AG10803 (cell line): ENCODE measurements around the genes DHRS7C and GLP2R.

- RRBS: no CpG with 5 or more reads among the region's 10 CpGs
Measured at GRCh38 chr17:8621375-8621960, 9.1 kb downstream of the MYH10 start.

DNA sequence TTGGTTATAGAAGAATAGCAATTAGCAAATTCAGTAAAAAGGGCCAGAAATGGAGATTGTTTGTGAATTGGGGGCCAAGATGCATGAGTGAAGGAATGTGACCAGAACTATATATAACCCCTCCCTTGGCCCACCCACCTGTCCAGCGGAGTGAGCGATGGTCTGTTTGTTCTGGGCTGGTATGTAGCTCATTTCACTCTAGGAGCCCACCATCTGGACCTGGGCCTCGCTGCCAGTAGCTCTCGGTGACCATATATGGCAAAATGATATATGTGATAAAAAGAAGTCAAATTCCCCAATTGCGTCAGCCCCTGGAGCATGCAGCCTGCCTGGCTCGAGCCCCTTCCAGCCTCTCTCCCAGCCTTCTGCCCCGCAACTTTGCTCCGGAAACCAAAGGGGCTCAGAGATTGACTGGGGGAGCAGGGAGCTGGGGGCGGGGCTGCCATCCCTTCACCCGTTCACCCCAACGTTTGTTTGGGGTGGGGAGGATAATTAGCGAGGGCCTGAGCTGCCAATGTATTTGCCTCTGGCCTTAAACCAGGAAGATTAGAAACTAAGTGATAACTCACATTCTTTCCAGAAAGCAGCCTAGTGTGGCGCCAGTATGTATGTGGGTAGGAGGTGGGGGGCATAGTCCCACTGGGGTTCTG, 47.2 kb downstream of the CCDC42 start:
- RRBS: no CpG with 5 or more reads among the region's 13 CpGs

DNA sequence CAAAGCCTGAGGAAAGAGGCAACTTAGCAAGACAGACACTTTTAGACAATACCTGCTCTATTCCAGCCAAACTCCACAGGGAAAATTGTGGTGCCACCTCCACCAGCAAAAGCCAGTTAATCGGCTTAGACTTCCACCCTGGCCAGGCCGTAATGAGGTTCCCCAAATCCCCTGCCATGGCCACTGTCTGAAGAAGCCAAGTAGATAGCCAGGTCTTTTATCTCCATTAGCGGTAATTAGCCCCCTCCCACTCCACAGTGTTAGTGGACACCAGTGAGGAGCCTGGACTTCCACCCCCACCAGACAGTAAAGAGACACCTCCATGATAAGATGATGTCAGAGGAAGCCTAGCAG, 38.3 kb downstream of the PIK3R5 start:
- RRBS: no CpG with 5 or more reads among the region's 3 CpGs

DNA sequence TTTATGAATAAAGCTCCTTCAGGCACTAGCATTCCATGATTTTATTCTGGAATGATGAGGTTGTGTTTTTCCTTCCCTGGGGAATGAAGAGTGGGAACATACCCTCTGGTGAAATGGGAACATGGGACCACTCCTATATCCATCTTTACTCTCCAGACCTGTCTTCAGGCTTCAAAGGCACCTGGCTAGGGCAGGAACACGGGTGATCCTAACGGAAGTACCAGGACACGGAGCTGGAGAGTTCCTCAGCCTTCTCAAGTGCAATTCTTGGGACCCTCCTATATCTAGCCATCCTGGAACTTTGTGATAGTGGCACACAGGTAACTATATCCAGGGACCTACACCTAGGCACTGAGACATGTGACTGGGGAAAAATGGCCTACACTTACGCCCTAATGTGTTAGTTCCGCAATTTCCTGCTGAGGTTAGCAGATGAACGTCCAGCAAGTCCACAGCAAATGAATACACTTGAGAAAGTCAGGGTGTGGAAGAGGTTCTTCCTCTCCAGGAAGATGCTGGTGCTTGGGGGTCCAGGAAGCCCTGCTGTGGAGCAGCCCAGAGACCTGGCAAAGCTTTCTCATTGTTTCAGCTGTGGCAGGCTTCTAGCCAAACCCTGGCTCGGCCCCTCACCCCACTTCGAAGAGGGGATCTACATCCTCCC, 20.9 kb downstream of the PIK3R5 start:
- RRBS: no CpG with 5 or more reads among the region's 8 CpGs

- RRBS: no CpG with 5 or more reads among the region's 11 CpGs
Measured at GRCh38 chr17:8959388-8959993, 6.0 kb downstream of the PIK3R5 start.

- RRBS: 38% methylated on average over 5 of the region's 36 CpGs
Measured at GRCh38 chr17:8964497-8965375, 771 bp downstream of the PIK3R5 start.

- RRBS: no CpG with 5 or more reads among the region's 7 CpGs
Measured at GRCh38 chr17:9028299-9028774, 7.0 kb downstream of the NTN1 start.

DNA sequence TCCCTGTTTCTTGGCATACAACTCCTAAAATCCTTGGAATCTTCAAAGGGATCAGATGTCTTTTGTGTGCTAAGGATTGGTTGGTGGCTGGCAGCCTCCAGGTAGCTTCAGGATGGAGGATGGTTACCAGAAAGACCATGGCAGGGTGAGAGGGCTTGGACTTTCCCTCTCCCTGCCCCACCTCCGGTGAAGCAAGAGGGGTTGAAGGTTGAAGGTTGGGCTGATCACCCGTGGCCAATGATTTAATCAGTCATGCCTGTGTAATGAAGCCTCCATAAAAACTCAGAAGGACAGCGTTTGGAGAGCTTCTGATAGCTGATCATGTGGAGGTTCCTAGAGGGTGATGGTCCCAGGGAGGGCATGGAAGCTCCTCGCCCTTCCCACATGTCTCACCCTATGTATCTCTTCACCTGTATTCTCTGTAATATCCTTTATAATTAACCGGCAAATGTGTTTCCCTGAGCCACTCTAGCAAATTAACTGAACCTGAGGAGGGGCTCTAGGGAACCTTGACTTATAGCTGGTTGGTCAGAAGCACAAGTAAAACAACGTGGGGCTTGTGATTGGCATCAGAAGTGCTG, 59.3 kb downstream of the NTN1 start:
- RRBS: no CpG with 5 or more reads among the region's 6 CpGs

GRCh38 chr17:9158636-9159172, 137.4 kb downstream of the NTN1 start:
- RRBS: no CpG with 5 or more reads among the region's 3 CpGs

DNA sequence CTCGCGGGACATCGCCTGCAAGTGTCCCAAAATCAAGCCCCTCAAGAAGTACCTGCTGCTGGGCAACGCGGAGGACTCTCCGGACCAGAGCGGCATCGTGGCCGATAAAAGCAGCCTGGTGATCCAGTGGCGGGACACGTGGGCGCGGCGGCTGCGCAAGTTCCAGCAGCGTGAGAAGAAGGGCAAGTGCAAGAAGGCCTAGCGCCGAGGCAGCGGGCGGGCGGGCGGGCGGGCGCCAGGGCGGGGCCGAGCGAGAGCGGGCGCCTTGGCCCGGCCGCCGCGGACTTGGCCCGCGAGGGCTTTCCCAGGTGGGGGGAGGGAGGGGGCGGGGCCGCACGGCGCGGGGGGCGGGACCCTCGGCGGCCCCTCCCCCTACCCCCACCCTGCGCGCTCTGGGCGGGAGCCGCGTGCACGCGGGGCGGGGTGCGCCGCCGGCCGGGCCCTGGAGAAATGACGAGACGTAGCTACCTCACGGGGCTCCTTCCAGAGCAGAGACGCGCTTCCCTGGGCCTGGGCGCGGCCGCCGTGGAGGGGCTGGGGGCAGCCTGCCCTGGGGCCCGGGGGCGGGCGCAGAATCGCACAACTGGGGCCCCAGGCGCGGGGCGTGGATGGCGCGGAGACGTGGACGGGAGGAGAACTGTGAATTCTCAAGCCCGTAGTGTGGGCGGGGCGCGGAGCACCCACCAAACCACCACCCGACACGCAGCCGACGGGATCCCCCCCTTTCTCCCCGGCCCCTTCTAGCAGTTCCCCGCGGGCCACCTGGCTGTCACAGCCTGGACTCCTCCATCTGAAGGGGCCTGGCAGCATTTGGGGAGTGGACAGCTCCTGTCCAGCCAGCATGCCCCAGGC, 218.7 kb downstream of the NTN1 start:
- RRBS: no CpG with 5 or more reads among the region's 86 CpGs

DNA sequence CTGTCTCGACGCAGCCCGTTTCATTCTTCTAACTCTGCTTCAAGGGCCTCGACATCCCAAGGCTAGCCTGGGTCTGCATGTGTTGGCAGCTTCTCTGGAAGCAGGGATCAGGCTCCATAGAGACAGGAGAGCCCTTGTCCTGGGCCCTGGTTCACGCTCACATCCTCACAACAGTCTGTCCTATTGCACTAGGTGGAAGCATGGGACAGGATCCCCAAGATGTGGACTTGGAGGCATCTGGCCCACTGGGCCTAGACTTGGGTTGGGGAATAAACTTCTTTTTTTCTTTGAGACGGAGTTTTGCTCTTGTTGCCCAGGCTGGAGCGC, 226.7 kb downstream of the NTN1 start:
- RRBS: no CpG with 5 or more reads among the region's 7 CpGs

GRCh38 chr17:9272092-9272374, 250.7 kb downstream of the NTN1 start:
- RRBS: 0% methylated on average over 1 of the region's 6 CpGs

GRCh38 chr17:9360553-9361043, 215.0 kb downstream of the STX8 start:
- RRBS: no CpG with 5 or more reads among the region's 12 CpGs

DNA sequence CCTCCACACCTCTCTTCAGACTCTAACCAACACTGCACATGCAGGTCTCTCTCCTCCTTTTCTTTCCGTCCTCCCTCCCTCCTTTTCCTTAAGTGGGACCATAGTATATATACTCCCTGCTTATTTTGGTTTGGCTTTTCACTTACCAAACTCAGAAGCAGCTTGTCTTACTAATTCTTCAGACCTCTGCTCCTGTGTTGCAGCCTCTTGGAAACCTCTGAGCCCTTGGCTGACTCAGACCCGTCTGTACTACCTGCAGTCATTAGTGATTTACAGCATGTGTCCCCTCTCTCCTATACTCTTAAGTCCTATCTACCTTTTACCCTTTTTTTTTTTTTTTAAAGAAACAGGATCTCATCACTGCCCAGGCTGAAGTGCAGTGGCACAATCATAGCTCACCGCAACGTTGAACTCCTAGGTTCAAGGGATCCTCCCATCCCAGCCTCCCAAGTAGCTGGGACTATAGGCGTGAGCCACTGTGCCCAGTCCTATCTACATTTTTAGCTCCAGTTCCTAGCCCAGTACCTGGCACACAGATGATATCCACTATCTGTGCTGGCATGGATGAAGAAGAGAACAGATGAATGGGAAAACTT, 206.9 kb downstream of the STX8 start:
- RRBS: no CpG with 5 or more reads among the region's 5 CpGs

GRCh38 chr17:9728703-9729388, 62.5 kb downstream of the DHRS7C start:
- RRBS: no CpG with 5 or more reads among the region's 12 CpGs

DNA sequence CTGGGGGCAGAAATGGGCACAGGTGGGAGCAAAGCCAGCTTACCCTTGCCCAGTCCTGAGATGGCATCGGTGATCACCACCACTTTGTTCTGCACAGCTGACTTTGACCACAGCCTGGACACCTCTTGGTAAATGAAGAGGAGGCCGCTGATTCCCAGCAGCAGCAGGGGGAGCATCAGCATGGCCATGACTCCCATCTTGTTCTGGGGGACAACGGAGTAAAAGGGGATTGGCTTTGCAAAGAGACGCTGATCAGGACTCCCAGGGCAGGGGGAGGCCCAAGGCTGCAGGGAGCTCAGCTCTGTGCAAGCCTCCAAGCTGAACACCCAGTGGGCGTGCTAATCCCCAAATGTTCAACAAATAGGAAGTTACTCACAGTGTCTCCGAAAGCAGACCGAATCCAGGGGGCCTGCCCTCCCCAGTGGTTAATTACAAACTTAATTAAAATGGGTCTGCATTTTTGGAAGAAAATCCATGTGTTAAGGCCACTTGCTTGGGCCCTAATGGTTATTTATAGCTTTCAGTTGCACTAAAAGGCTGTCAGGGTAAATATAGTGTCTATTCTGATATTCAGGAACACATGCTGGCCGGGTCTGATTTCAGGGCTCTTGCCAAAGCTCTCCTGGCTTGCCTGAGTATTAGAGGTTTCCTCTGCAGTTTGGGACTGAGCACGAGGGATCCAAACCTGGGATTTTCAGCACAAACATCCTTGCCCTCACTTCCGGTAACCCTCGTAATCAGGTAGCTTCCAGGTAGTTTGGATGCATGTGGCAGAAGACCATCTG, at the start of gene DHRS7C:
DHRS7C (minus strand) TSS at position 505 of the 785 bp plus-strand sequence.
- RRBS: no CpG with 5 or more reads among the region's 11 CpGs

- RRBS: no CpG with 5 or more reads among the region's 17 CpGs
Measured at GRCh38 chr17:9825610-9826100, at the start of gene GLP2R. Gene GLP2R (plus strand): TSS chr17:9825924.

DNA sequence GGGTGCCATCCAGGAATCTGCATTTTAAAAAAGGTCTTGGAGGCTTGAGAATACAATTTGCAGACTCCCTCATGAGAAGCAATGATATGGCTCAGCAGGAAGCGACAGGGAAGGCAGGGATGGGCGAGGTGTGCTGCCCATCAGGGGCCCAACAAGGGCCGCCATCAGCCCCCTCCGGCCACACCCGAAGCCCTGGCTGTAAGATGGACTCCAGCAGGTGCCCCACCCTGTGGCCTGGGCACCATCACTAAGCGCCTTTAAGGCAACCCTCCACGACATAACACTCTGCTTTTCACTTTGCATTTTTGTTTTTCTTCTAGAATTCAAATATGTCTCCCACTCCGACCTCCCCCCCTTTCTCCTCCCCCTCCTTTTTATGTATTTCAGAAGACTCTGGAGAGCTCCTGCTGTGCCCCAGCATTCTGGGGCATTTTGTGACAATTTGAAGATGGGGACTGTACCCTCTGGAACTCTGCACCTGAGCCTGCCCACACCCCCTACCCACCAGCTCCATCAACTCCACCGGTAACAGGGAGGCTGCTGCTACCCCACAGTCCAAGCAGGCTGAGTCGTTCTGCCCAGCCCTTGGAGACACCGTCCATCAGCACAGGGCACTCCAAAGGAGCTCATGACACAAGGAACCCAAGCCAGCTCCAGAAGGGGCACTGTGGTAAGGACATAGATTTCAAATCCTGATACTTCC, 52.3 kb upstream of the RCVRN start:
- RRBS: no CpG with 5 or more reads among the region's 11 CpGs

DNA sequence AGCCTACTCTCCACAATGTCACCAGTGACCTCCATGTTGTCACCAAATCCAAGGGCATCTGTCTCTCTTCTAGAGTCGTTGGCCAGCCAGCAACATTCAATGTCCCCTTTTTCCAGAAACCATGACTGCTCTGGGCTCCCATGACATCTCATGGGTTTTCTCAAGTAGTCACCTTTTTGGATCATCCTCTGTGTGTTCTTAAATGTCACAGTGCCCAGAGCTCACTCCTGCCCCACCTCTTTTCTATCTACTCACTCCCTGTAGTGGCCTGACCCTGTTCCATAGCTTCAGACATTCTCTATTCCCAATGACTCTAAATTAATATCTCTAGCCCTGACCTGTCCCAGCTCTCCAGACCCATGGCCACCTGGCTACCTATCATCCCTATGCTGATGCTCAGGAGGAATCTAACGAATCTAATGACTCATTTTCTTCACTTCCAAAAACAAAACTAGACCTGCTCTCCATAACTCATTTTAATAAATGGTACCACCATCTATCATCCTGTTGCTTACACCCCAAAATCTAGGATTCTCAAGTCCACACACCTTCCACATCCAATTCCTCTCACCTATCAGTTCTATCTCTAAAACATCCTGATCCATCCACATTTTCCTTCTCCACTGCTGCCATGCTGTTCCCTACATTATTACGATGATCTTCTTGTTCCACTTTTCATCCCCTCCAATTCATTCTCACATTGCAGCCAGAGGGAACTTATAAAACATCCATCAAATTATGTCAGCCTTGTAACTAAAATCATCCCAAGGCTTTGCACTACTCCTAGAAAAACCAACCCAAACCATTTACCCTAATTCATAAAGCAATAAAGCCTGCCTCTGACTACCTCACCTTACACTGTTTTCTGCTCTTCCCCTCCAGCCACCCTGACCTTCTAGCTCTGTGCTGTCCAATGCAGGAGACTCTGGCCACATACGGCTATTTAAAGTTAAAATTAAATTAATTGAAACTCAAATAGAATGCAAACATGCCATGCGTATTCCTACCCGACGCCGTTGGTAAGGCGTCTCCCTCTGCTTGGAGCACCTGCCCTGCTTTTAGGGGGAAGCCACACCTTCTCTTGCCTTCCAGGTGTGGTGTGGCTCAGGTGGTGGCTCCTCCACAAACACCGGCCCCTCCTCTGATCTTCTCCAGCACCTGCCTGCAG, 93.8 kb downstream of the GAS7 start:
- RRBS: no CpG with 5 or more reads among the region's 10 CpGs

DNA sequence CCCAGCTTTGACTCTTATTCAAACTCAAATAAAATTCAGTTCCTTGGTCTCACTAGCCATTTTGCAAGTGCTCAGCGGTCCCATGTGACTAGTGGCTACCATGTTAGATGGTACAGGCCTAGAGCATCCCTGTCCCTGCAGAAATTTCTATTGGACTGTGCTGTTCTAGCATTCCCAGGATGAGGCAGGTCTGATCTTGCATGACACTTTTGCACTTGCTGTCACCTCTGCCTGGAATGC, 93.1 kb downstream of the GAS7 start:
- RRBS: no CpG with 5 or more reads among the region's 1 CpG